Measurements from ENCODE around the gene C12orf56.

- PRO-cap, result no peak
Measured at GRCh38 chr12:59079422-59079872, 159.1 kb upstream of the LRIG3 start.

- PRO-cap, result no peak
Measured at GRCh38 chr12:62252082-62252953, 7.9 kb upstream of the USP15 start.

DNA sequence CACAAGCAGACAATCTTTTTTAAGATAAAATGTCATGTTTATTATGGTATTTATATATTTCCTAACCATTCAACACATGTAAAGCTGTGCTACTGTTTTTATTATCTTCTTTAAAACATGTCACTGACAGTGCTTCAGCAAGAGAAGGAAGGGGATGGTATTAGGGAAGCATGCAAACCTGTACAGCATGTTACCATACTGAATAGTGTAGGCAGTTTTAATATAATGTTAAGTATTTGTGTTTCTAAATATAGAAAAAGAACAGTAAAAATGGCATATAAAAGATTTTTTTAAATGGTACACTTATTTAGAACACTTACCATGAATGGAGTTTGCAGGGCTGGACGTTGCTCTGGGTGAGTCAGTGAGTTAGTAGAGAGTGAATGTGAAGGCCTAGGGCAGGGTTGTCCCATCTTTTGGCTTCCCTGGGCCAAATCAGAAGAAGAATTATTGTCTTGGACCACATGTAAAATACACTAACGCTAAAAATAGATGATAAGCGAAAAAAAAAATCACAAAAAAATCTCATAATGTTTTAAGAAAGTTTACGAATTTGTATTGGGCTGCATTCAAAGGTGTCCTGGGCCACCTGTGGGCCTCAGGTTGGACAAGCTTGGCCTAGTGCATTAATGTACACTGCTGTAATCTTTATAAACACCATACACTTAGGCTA, 17.1 kb downstream of the USP15 start:
- PRO-cap, result no peak

GRCh38 chr12:62305203-62306178, 45.3 kb downstream of the USP15 start:
- PRO-cap, result no peak

DNA sequence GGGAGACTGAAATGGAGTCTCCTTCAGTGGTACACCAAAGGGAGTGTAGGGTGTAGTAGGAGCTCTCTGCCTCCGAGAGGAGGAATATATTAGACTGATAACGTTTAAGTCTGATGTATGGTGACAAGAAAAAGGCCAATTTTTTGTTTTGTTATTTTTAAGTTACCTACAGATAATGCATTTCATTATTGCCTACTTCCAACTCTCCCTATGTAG, 58.6 kb upstream of the MON2 start:
- PRO-cap, result no peak

DNA sequence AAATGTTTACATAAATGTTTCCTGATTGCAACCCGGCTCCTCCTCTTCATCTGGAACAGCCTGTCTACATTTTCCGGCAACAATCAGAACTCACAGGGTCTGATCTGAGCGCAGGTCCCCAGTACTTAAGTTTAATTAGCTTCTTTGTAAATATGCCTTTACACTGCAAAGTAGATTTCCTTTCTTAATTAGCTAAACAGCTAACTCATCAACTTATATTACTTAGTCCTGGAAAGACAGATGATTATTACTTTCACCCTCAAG, 213.0 kb downstream of the MON2 start:
- PRO-cap, result no peak

GRCh38 chr12:62934223-62934814, 631 bp downstream of the PPM1H start:
- PRO-cap, result no peak

GRCh38 chr12:62965159-62965714, 30.3 kb upstream of the PPM1H start:
- PRO-cap, result no peak

GRCh38 chr12:63715257-63715650, 47.0 kb upstream of the DPY19L2 start:
- PRO-cap, result no peak

GRCh38 chr12:63931409-63931858, 86.9 kb downstream of the SRGAP1 start:
- PRO-cap, result no peak

DNA sequence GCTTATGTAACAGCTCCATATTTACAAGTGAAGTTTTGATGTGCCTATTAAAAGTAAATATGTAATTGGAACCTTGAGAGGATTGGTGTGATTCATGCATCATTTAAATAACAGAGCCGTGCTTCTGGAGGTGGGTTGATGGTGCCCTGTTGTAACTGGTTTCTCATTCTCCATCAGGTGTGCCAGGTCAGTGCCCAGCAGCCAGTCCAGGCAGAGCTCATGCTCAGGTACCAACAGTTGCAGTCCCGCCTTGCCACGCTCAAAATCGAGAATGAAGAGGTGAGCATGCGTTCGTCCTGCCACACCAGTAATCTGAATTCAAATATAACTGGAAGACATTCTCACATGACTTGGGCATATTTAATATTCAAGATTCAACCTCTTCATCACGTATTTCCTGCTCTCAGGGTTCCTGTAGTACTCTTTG, 157.1 kb downstream of the KICS2 start:
- PRO-cap, result no peak

DNA sequence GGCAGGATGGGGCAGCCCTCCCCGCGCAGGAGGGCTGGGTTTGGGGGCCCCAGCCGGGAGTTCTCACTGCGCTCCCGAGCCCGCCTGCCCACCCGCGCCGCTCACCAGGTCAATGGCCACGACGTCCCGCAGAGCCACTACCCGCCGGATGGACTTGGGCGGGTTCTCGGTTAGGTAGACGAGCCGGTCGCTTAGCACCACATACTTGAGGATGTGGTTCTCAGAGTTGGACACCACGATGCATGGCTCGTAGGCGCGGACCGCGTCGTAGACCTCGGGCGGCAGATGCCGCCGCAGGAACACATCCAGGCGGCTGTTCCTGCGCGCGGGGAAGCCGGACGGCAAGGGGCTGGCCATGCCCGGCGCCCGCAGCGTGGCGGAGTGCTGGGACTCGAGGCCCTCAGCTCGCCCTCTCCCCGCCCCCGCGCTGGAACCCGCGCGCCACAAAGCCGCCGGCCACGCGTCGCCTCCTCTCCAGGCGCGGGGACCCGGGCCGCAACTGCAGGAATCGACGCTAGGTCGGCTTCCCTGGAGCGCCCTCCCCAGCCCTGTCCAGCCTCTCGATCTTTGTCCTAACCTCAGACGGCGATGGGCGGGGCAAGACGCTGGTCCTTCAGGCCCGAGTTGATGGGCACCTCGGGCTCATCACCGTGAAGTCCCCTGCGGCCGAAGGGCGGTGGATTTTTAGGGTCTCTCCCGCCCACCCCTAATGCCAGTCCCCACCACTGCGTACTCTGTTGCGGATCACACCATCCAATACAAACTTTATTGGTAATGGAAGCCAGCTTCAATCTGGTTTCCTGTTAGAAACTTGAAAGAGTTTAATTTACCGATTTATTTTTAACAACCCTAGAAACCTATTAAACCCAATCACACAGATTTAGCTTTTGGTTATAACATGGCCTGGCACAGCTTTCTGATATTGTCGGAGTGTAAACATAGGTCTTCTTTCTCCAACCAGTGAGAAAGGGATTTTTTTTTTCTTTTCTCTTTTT, at the start of gene C12orf56:
TSS of gene C12orf56 (minus strand) at position 550 of the 995 bp plus-strand sequence.
- PRO-cap, result no peak

DNA sequence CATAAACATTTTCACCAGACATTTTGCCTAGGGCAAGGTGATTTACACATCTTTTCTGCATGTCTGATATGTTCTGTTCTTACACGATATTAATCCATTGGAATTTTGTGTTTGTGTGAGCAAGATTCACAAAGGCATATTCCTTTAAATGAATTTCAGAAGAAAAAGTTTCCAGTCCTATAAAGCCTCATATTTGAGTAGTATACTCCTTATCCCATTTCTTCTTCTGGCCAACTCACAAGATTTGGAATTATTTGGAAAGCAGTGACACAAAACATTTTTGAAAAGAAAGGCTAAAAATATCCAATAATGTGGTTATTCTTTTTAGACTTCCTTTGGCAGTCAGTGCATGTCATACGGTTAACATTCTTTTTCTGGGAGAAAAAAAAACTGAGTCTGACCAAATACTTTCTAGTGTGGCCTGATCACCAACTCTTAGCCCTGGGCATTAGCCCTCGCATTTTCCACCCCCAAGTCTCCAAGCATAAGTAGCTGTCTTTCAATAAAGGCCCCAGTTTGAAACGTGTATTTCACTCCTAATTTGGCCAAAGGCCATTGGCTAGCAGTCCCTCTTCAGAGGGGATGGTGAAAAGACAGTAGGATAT, 5.8 kb downstream of the RASSF3 start:
- PRO-cap, result no peak

GRCh38 chr12:64670011-64670525, 59.8 kb downstream of the RASSF3 start:
- PRO-cap, result no peak

DNA sequence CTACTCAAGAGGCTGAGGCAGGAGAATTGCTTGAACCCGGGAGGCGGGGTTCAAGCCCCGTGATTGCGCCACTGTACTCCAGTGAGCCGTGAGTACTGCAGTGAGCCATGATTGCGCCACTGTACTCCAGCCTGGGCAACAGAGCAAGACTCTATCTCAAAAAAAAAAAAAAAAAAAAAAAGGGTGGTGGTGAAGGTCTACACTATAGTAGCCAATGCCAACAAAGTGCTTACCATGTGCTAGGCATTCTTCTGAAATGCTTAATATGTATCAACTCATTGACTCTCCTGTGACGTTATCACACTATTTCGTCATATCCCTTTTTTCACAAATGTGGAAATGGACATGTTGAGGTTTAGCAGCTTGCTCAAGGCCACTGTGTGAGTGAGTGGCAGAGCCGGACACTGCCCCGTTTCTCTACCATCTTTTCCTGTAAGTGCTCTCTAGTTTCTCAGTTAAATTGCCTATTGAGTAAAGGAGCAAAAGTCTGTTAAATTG, 59.5 kb downstream of the GNS start:
- PRO-cap, result no peak

GRCh38 chr12:64782187-64782748, 23.1 kb upstream of the GNS start:
- PRO-cap, result no peak

DNA sequence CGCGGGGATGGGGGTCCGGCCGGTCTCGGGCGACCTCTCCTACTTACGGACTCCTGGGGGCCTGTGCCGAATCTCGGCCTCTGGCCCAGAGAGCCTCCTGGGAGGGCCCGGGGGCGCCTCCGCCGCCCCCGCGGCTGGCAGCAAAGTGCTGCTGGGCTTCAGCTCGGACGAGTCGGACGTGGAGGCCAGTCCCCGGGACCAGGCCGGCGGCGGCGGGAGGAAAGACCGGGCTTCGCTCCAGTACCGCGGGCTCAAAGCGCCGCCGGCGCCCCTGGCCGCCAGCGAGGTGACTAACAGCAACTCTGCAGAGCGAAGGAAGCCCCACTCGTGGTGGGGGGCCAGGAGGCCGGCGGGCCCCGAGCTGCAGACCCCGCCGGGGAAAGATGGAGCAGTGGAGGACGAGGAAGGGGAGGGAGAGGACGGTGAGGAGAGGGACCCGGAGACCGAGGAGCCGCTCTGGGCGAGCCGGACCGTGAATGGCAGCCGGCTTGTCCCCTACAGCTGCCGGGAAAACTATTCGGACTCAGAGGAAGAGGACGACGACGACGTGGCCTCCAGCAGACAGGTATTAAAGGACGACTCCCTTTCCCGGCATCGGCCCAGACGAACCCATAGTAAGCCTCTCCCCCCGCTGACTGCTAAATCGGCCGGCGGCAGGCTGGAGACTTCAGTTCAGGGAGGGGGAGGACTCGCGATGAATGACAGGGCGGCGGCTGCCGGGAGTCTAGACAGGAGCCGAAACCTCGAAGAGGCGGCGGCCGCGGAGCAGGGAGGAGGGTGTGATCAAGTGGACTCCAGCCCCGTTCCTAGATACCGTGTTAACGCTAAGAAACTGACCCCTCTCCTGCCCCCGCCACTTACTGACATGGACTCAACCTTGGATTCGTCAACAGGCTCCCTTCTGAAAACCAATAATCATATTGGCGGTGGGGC, 737 bp downstream of the LEMD3 start:
- PRO-cap, result unidirectional peak, plus-strand start at position 188 of the sequence; unidirectional peak, minus-strand start at position 292 of the sequence; bidirectional peak, plus-strand start at position 670 of the sequence, minus-strand start at position 637 of the sequence

DNA sequence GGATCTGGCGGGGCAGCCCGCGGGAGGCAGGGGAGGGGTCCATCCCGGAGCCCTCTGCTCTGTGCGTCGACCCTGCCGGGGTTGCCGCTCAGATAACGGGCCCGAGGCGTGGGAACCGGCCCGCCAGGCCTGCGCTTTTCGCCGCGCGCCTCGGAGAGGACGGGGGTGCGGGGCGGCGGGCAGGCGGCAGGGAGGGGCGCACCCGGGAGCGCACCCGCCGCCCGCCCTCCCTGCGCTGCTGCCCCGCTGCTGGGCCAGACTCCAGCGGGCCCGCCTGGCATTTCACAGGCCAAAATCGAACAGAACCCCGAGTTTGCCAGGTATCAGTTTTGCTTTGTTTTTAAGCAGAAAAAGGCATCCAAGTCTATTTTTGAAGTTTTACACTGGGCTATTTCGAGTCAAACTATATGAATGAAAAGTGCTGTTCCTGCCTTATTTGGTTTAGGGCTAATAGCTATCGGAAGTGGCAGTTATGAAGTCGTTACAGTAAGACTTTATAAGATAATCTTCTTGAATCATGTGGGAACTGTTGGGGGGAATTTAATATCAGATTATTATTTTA, 796 bp downstream of the MSRB3 start:
- PRO-cap, result no peak

- PRO-cap, result no peak
Measured at GRCh38 chr12:65640348-65641020, 183.8 kb upstream of the HMGA2 start.

GRCh38 chr12:66144987-66145472, 14.5 kb upstream of the LLPH start:
- PRO-cap, result no peak